Measurements from ENCODE around the gene UPF2.

DNA sequence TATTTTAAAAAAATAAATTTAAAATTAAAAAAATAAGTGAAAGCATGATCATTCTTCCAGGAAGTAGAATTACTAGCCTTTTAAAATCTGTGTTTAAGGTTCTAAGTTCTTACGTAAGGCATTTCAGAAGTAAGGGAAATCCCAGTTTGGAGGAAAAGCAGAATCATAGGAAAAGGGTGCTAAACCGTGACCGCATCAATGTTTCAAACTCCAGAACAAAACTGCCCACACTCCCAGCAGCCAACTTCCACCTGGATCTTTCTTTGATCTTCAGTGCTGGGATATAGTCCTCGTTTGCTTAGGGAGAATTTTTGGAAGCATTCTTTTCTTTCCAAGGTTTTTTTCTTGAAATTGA lies 8.8 kb downstream of the PROSER2 start:
- PRO-cap = no peak
- RAMPAGE, long total RNA, 2 experiments = no peak in any of the 2 experiments

- PRO-cap = no peak
- RAMPAGE, long total RNA, 2 experiments = no peak in any of the 2 experiments
These were observed 52.9 kb downstream of the PROSER2 start for GRCh38 chr10:11875729-11876747.

GRCh38 chr10:11901404-11902113 lies 78.4 kb downstream of the PROSER2 start:
- PRO-cap = no peak
- RAMPAGE, long total RNA, 2 experiments = no peak in any of the 2 experiments

GRCh38 chr10:12042064-12043054 lies at the start of gene UPF2:
Gene UPF2, minus strand, starts transcription at chr10:12042809.
- PRO-cap = bidirectional peak, plus-strand start at chr10:12042929, minus-strand start at chr10:12042841
- RAMPAGE, long total RNA, 2 experiments = start-site peak on the minus strand in 2 of 2 experiments, at chr10:12042790-12042815 at its widest, 354 to 635 reads per replicate

DNA sequence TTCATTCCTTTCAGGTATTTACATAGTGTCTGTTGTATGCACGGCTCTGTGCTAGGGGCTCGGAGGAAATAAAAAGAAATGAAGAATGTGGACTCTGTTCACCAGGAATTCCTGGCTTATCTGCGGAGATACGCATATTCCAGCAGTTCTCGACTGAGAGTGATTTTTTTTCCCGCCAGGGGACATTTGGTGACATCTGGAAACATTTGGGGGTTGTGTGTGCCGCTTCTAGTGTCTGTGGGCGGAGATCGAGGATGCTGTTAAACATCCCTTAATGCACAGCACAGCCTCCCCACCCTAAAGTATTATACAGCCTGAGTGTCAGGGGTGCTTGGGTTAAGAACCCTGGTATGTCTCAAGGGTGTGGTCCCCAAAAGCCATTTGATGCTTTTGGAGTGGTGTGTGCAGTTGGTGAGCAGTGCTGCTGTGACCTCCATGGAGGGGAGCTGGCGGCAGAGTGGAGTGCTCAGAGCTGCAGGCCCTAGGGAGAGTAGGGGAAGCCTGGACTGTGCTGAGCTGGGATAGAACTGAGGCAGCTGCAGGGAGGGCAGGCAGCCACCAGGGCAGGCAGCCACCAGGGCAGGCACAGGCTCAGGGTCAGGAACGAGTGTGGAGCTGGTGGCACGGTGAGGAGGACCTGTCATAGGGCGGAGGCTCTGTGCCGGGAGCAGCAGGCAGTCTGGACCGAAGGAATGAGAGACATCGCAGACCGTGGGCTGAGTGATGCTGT lies 152.3 kb downstream of the CAMK1D start:
- PRO-cap = no peak
- RAMPAGE, long total RNA, 2 experiments = no peak in any of the 2 experiments

DNA sequence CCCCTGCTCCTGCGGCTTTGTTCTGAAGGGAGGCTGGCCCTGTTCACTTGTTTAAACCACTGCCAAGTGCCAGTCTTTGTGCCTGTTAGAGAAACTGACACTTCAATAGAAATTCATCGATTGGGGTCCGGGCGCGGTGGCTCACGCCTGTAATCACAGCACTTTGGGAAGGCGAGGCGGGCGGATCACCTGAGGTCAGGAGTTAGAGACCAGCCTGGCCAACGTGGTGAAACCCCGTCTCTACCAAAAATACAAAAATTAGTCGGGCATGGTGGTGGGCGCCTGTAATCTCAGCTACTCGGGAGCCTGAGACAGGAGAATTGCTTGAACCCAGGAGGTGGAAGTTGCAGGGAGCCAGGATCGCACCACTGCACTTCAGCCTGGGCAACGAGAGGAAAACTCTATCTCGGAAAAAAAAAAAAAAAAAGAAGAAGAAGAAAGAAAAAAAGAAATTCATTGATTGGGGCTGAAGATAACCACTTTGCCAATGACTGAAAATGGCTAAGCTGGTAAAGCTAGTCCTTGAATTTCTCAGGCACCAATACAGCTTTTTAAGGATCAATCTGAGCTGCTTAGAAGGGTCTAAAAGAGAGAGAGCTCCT lies 210.9 kb downstream of the CAMK1D start:
- PRO-cap = no peak
- RAMPAGE, long total RNA, 2 experiments = no peak in any of the 2 experiments

- PRO-cap = no peak
- RAMPAGE, long total RNA, 2 experiments = no peak in any of the 2 experiments
These were observed 258.9 kb downstream of the CCDC3 start for GRCh38 chr10:12742464-12743111.

GRCh38 chr10:12807981-12808441 lies 193.5 kb downstream of the CCDC3 start:
- PRO-cap = no peak
- RAMPAGE, long total RNA, 2 experiments = no peak in any of the 2 experiments

- PRO-cap = no peak
- RAMPAGE, long total RNA, 2 experiments = no peak in any of the 2 experiments
These were observed 104.6 kb downstream of the CCDC3 start for GRCh38 chr10:12896805-12897447.

- PRO-cap = no peak
- RAMPAGE, long total RNA, 2 experiments = no peak in any of the 2 experiments
These were observed 8.1 kb upstream of the OPTN start for GRCh38 chr10:13091982-13092181.

- PRO-cap = no peak
- RAMPAGE, long total RNA, 2 experiments = no peak in any of the 2 experiments
These were observed 719 bp downstream of the OPTN start for GRCh38 chr10:13100322-13101441.

- PRO-cap = no peak
- RAMPAGE, long total RNA, 2 experiments = no peak in any of the 2 experiments
These were observed 9.0 kb downstream of the OPTN start for GRCh38 chr10:13108838-13109465.

GRCh38 chr10:13109988-13110552 lies 10.1 kb downstream of the OPTN start:
- PRO-cap = no peak
- RAMPAGE, long total RNA, 2 experiments = no peak in any of the 2 experiments

DNA sequence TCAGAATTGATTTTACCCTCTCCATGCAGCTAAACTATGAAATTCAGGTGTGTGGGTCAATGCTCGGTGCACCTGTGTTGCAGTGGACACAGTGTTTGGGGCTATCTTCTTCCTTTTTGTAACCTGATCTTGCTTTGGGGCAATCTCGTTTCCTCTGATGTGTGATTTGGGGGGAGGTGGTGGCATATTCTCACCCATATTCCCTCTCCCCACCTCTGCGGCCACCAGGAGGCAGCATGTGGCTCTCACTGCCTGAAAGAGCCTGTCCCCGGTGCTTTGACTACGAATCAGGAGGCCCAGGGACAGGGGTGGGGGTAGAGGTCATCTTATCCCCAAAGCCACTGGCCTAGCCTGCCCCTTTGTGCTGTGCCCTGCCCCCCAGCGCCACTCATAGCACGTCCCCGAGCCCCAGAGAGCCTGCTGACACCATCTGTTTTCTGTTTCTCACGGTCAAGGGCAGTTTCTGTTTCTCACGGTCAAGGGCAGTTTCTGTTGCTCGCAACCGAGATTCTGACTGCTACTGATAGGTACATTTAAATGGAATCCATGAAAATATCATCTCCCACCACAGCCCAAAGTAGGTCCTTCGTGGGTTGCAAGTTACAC lies 28.3 kb downstream of the PHYH start:
- PRO-cap = no peak
- RAMPAGE, long total RNA, 2 experiments = no peak in any of the 2 experiments

- PRO-cap = bidirectional peak, plus-strand start at chr10:13350150, minus-strand start at chr10:13350045
- RAMPAGE, long total RNA, 2 experiments = no peak in any of the 2 experiments
These were observed 1.8 kb upstream of the SEPHS1 start for GRCh38 chr10:13349793-13350336.

GRCh38 chr10:13351411-13352089 lies 3.5 kb upstream of the SEPHS1 start:
- PRO-cap = no peak
- RAMPAGE, long total RNA, 2 experiments = no peak in any of the 2 experiments

DNA sequence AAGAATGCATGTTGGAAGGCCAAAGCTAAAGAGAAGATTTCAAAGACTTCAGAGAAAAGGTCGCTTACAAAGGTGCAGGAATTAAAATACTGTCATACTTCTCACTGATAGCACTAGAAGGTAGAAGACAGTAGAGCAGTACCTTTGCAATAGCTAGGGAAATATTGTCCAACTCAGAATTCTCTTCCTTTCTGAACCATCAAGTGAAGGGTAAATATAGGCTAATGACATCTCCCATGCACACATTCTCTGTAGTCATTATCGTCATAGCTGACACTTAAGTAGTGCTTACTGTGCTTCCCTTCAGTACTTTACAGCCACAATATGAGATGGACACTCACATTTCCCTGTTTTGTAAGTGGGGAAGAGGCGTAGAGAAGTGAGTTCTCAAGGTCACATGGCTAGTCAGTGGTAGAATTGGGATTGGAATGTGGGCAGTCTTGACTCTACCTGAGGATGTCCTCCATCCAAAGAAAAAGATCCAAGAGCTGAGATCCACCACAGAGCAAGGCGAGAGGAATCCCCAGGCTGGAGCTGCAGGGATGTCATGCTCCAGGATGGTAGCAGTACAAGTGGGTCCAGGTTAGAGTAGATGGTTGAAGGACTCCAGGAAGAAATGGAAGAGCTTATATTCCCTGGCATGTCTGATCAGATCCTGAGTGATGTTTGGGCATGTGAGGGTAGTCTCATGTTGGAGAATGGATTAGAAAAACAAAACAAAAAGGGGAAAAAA lies 39.1 kb downstream of the PRPF18 start:
- PRO-cap = no peak
- RAMPAGE, long total RNA, 2 experiments = no peak in any of the 2 experiments

GRCh38 chr10:13644403-13644974 lies 57.7 kb downstream of the PRPF18 start:
- PRO-cap = no peak
- RAMPAGE, long total RNA, 2 experiments = no peak in any of the 2 experiments

GRCh38 chr10:13705021-13705404 lies 118.2 kb downstream of the PRPF18 start:
- PRO-cap = no peak
- RAMPAGE, long total RNA, 2 experiments = no peak in any of the 2 experiments

- PRO-cap = no peak
- RAMPAGE, long total RNA, 2 experiments = no peak in any of the 2 experiments
These were observed 170.6 kb downstream of the PRPF18 start for GRCh38 chr10:13757302-13757737.

Data from right atrium auricular region (tissue), 2 donors.